Measurements from ENCODE around the genes MOB3C, CYP4A11 and CMPK1.

- PRO-cap, result no peak
- RAMPAGE, long total RNA, 3 experiments, result no peak in any of the 3 experiments
Observed at GRCh38 chr1:46274587-46275984, 27.5 kb downstream of the RAD54L start.

DNA sequence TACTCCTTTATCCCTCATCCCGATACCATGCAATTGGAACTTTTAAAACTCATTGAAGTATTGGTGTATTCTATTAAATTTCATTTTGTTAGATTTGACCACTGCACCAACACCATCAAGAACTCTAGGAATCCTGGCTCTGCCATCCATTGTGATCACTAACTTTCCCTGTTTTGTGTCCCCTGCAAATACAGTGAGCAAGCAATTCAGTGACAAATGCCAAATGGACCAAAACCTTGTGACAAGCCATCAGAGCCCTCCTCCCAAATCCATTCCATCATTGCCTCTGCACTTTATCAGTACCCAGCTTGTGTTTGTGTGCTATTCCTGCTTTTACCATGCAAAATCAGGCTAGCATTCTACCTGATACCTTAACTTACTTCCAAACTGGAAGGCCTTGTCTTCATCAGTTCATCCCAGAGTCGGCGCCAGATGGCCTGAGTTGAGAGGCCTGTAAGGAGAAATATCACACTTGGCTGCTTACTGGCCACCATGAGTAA lies 6.2 kb downstream of the LRRC41 start:
- PRO-cap, result no peak
- RAMPAGE, long total RNA, 3 experiments, result no peak in any of the 3 experiments

GRCh38 chr1:46304638-46305131 lies 1.2 kb downstream of the UQCRH start:
- PRO-cap, result no peak
- RAMPAGE, long total RNA, 3 experiments, result no peak in any of the 3 experiments

DNA sequence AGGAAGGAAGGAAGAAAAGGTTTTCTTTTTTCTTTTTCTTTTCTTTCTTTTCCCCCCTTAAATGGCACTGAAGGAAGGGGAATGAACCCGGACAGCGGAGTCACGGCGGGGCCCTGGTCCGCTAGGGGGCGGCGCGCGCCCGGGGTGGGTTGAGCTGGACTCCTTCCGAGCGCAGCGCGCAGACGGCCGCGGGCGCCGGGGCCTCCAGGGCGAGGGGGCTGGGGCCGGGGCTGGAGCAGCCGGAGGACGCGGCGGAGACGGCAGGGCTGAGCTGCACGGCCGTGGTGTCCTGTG lies 2.5 kb downstream of the TMEM275 start:
- PRO-cap, result unidirectional peak, plus-strand start at position 181 of the sequence
- RAMPAGE, long total RNA, 3 experiments, result no peak in any of the 3 experiments

GRCh38 chr1:46607356-46607892 lies 3.4 kb upstream of the MKNK1 start:
- PRO-cap, result no peak
- RAMPAGE, long total RNA, 3 experiments, result no peak in any of the 3 experiments

DNA sequence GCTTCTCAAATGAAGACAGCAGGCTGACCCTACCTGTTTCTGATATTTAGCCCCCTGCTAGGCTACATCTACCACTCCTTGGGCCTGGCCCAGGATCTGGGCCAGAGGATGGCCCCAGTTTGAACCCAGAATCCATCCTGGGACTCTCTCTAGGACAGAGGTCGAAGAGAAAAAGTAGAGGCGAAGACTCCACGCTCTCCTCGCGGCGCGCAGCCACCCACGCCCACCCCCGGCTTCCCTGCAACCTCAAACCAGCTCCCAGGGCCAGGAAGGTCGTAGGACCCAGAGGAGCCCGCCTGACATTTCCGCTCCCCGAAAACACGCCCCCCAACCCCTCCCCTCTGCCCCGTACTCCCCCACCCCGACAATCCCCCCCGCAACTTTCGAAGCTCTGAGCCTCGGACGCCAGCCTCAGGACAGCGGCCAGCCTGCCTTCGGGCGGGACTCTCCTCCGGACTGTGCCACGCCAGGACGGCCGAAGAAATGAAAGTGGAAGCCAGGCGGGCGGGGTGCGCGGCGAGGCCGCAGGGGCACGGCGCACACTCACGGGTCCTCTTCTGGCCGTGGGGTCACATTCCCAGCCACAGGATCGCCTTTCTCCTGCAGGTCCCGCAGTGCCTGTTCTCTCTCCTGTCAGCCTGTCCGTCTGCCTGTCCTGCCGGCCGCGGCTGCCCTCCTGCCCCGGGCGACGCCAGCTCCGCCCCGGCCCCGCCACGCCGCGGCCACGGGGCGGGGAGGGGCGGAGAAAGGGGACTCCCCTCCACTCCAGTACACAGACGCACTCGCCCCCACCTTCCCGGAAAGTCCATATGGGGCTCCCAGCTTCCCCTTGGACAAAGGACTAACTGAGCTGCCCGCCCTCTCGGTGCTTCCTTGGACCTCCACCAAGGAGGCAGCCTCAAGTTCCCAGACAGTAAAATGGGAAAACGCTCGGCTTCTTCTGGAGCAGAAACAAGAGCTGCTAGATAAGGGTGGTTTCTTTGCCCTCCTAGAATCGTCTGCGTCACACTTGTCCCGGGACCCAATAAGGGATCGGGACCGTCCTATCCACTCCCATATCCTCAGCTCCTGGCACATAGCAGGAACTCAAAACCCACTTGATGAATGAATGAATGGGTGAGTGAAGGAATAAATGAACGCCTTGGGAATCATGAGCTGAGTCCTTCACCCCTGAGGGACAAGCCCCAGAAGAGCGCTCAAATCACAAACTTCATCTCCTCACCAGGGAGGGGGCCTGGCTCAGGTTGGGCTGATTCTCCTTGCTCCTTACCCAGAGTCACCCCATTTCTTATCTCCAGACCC lies at the start of gene MOB3C:
MOB3C (minus strand) TSS at position 648 of the 1,302 bp plus-strand sequence.
- PRO-cap, result unidirectional peak, plus-strand start at position 414 of the sequence; bidirectional peak, plus-strand start at position 836 of the sequence, minus-strand start at position 648 of the sequence; unidirectional peak, minus-strand start at position 1,000 of the sequence
- RAMPAGE, long total RNA, 3 experiments, result start-site peak on the minus strand in 2 of 3 experiments, centred at positions 673 to 678 of the sequence, 54 to 65 reads per replicate

- PRO-cap, result no peak
- RAMPAGE, long total RNA, 3 experiments, result start-site peak on the minus strand in 1 of 3 experiments, at chr1:46691832-46691936 at its widest, 20 reads per replicate
Observed at GRCh38 chr1:46691674-46692331, 20.1 kb downstream of the TEX38 start.

GRCh38 chr1:46749780-46750717 lies 31.1 kb upstream of the EFCAB14 start:
- PRO-cap, result unidirectional peak, minus-strand start at chr1:46749928
- RAMPAGE, long total RNA, 3 experiments, result no peak in any of the 3 experiments

- PRO-cap, result no peak
- RAMPAGE, long total RNA, 3 experiments, result no peak in any of the 3 experiments
Observed at GRCh38 chr1:46754515-46755089, 35.7 kb upstream of the EFCAB14 start.

GRCh38 chr1:46764428-46764894 lies 34.4 kb upstream of the CYP4B1 start:
- PRO-cap, result no peak
- RAMPAGE, long total RNA, 3 experiments, result no peak in any of the 3 experiments

GRCh38 chr1:46900093-46900542 lies 41.2 kb downstream of the CYP4A11 start:
- PRO-cap, result no peak
- RAMPAGE, long total RNA, 3 experiments, result no peak in any of the 3 experiments

GRCh38 chr1:46940682-46941715 lies at the start of gene CYP4A11:
Gene CYP4A11 (minus strand): TSS chr1:46941476.
- PRO-cap, result no peak
- RAMPAGE, long total RNA, 3 experiments, result no peak in any of the 3 experiments

- PRO-cap, result no peak
- RAMPAGE, long total RNA, 3 experiments, result no peak in any of the 3 experiments
Observed at GRCh38 chr1:47188602-47189083, 1.2 kb downstream of the PDZK1IP1 start.

GRCh38 chr1:47333420-47334406 lies at the start of gene CMPK1:
Gene CMPK1 (plus strand): TSS chr1:47333790.
- PRO-cap, result bidirectional peak, plus-strand start at chr1:47333824, minus-strand start at chr1:47333763; bidirectional peak, plus-strand start at chr1:47334298, minus-strand start at chr1:47334206
- RAMPAGE, long total RNA, 3 experiments, result start-site peak on the plus strand in 3 of 3 experiments, at chr1:47333876-47333948 at its widest, 230 to 759 reads per replicate

DNA sequence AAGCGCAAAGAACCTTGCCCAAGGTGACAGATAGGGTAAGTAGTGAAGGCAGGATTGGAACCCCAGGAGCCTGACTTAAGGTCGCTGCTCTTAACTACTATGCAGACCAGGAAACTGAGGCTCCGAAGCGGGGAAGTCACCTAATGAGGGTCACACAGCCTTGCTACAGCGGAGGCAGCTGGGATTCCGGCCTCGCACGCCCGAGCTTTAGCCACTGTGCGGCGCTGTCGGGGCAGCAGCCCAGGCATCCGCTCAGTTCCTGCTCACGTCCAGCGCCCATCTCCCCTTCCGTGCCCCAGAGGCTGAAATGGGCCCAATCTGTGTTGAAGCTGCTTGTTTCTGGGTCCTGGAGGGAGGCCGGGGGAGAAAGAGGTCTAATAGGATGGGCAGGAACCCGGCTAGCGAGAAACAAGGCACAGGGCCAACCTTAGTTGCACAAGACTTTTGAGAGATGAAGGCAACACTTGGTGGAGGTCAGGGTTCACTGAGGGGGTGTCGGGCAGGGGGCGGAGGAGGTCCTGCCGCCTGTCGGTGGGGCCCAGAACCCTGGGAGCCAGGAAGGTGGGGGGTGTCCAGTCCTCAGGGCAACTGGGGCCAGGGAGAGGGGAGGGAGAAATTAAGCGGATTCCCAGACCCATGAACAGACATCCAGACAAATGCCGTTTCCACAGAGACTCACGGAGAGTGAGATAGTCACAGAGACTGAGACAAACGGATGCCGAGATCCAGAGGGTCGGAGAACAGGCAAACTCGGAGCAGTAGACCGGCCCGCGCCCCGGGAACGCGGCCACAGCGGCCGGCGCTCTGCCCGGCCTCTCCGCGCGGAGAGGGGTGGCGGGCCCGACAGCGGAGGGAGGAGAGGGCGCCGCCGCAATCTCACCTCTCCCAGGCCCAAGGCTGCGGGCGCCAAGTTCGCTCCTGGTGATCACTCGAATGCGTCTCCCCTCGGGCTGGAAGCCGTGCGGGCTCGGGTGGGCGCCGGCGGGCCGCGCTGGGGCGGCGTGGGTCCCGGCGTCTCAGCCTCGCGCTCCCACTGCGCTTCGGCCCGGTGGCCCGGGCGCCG lies 1.1 kb upstream of the FOXD2 start:
- PRO-cap, result unidirectional peak, plus-strand start at position 255 of the sequence
- RAMPAGE, long total RNA, 3 experiments, result no peak in any of the 3 experiments

DNA sequence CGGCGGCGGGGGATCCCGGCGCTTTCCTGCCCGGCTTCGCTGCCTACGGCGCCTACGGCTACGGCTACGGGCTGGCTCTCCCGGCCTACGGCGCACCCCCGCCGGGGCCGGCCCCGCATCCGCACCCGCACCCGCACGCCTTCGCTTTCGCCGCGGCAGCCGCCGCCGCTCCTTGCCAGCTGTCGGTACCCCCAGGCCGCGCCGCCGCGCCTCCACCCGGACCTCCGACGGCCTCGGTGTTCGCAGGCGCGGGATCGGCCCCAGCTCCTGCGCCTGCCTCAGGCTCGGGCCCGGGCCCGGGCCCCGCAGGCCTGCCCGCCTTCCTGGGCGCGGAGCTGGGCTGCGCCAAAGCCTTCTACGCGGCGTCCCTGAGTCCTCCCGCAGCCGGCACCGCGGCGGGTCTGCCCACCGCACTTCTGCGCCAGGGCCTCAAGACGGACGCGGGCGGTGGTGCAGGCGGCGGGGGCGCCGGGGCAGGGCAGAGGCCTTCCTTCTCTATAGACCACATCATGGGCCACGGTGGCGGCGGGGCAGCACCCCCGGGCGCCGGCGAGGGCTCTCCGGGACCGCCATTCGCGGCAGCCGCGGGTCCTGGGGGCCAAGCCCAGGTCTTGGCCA lies 1.1 kb downstream of the FOXD2 start:
- PRO-cap, result no peak
- RAMPAGE, long total RNA, 3 experiments, result no peak in any of the 3 experiments

- PRO-cap, result no peak
- RAMPAGE, long total RNA, 3 experiments, result no peak in any of the 3 experiments
Observed at GRCh38 chr1:47440611-47441116, 2.8 kb downstream of the FOXD2 start.

DNA sequence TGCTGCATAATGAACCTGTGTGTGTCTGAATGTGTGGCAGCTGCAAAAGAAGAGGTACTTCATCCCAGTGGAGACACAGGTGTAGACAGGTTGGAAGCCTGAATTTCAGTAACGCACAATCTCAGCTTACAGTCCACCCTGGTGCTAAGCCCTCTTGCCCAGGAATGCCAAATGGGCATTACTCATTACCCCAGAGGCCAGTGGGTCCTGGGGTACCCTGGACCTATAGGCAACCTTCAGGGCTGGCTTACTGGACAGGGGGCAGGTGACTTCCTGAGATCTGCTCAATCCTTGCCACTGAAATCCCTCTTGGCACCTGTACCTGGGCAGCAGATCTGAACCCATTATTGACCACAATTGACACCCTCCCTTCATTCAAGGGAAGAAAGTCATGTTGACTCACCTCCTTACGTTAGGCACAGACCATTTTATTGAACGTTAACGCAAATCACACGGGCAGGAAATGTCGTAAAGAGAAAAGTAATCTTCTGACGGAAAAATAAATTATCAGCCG lies 120.6 kb downstream of the FOXD2 start:
- PRO-cap, result no peak
- RAMPAGE, long total RNA, 3 experiments, result no peak in any of the 3 experiments

DNA sequence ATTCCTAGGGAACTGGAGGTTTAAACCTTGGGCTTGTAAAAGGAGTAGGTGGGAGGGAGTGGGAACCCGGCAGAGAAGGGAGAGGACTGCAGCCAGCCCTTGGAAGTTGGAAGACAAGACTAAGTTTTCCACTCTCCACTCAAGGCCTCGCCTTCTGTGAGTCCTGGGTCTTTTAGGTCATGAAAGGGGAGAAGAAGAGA lies 247.1 kb downstream of the FOXD2 start:
- PRO-cap, result no peak
- RAMPAGE, long total RNA, 3 experiments, result no peak in any of the 3 experiments

DNA sequence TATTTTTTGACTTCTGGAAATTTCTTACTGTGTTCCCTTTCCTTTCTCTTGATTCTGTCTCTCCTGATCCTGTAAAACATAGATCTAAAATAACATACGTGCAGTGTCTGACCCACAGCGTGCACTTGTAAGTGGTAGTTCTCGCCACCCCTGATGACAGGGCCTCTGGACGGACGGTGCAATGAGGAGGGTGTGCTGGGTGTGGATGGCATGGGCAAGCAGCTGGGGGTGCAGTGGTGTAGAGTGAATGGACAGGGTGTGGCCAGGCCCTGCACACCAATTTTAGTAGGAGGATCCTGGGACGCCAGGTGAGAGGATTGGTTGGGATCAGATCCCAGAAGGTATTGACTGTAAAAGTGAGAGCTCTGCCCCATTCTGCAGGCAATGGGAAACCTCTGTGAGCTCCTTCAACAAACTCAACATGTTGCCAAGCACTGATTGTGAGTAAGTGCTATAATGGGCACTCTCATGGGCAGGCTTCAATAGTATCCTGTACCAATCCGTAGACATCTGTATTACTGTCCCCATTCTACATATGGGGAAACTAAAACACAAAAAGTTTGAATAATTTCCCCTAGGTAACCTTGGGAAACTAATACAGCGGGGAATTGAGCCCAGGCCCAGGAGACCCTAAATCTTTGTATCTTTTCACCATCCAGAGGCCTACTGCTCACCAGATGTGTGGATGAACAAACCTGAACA lies 264.4 kb downstream of the FOXD2 start:
- PRO-cap, result no peak
- RAMPAGE, long total RNA, 3 experiments, result no peak in any of the 3 experiments